Bile duct (tissue), 1 donor: ENCODE measurements around the genes FAM120AOS and PTPDC1.

DNA sequence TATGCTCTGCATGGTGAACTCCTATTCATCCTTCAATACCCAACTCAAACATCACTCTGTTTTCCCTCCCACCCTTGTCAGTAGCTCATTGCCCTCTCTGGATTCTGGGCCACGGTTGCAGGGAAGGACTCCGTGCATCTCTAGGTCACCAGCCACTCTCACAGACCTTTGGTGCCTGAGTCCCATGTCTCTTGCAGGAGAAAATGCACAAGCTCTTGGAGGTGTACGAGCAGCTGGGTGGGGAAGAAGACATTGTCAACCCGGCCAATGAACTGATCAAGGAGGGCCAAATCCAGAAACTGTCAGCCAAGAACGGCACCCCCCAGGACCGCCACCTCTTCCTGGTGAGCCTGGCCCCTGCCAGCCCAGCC lies 44.9 kb upstream of the SUSD3 start:
- PRO-cap, result no peak

DNA sequence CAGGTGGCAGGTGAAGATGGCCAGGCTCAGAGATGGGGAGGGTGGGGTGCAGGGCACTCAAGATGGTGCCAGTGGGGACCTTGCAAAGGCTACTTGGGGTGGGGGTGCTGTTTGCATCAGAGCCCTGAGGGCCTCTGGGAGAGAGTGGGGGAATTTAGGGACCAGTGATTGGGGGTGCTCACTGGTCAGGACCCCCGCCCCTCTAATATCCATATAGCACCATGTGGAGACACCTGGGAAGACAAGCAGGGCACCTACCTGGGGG lies 22.2 kb upstream of the SUSD3 start:
- PRO-cap, result no peak

GRCh38 chr9:93094390-93095168 lies 1.4 kb upstream of the CARD19 start:
- PRO-cap, result no peak

- PRO-cap, result no peak
Measured at GRCh38 chr9:93110873-93111705, 15.1 kb downstream of the CARD19 start.

GRCh38 chr9:93205489-93205875 lies 21.5 kb downstream of the WNK2 start:
- PRO-cap, result no peak

DNA sequence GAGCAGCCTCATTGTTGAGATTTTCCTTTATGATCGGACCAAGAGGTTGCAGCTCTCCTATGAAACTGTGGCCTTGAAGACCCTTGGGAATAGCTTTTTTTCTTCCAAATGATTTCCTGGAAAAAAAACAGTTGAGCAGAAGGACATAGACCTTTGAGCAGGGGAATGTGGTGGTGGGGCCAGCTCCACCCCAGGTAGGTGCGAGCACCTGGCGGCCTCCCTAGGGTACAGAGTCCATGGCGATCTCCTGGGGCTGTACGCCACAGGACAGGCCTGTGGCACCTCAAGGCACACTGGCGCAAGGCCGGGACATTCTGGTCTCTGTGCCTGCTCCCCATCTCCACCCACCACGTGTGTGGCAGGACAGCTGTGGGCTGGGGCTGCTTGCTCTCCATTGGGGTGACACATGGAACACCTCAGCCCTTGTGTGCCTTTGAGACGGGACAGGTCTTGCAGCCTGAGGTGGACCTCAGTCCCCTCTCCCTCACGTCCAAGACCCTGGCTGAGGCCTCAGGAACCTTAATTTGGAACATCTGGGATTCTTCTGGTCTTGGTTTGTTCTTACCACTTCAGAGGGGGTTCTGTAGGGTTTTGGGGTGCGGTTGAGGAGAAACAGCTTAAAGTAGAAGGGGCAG lies 25.2 kb downstream of the WNK2 start:
- PRO-cap, result no peak

DNA sequence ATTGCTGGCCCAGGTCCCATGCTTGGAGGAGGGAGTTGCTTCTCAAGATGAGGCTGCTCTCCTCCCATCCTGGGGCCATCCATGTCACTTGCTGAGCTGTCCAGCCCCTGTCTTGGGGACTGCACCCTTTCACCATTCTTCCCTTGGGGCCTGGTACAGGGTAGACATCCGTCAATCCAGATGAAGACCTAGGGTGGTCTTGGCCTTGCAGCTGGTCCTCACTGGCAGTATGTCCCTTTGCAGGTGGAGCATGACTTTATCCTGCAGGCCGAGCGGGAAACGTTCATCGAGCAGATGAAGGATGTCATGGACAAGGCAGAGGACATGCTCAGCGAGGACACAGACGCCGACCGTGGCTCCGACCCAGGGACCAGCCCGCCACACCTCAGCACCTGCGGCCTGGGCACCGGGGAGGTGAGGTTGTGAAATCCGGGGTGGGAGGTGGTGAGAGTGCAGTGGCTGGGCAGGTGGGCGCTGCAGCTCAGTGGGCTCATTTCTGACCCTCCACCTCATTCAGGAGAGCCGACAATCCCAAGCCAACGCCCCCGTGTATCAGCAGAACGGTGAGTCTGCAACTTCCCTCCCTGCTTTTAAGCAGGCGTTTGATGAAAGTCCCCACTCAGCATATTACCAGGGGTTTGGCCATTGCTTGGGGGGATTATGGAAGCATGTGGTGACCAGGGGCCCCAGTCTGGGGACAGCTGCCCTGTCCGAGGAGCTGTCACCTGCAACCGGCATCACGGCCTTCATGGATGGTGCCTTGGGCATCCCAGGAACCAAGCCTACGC lies 83.8 kb downstream of the WNK2 start:
- PRO-cap, result no peak

- PRO-cap, result no peak
Measured at GRCh38 chr9:93269811-93270640, 86.1 kb downstream of the WNK2 start.

GRCh38 chr9:93452843-93454055 lies at the start of gene FAM120AOS:
TSS of gene FAM120AOS (minus strand) at chr9:93453581.
- PRO-cap, result unidirectional peak, minus-strand start at chr9:93453096; bidirectional peak, plus-strand start at chr9:93453754, minus-strand start at chr9:93453548

DNA sequence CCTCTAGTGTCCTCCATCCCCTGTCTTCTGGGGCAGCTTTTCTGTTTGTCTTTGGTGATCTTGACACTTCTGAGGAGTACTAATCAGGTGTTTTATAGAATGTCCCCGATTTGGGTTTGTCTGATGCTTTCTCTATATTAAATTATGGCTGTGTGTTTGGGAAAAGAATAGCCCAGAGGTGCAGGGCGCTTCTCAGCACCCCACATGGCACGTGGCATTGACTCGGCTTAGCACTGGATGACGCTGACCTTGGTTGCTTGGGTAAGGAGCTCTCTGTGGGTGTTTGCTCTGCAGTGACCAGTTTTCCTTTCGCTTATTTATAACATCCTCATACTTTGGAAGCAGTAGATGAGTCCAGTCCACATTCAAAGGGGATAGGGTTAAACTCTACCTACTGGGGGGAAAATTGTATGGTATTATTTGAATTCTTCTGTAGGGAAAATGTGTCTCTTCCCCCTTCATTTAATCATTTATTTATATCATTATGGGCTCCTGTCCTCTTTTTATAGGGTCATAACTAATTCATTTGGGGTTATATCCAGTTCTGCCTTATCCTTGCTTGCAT lies 12.5 kb upstream of the FAM120AOS start:
- PRO-cap, result unidirectional peak, plus-strand start at position 331 of the sequence

- PRO-cap, result no peak
Measured at GRCh38 chr9:93556182-93556708, 20.1 kb upstream of the PHF2 start.

GRCh38 chr9:93577629-93578034 lies 1.2 kb downstream of the PHF2 start:
- PRO-cap, result no peak

- PRO-cap, result unidirectional peak, plus-strand start at chr9:94084478
Measured at GRCh38 chr9:94084181-94084909, at the start of gene PTPDC1. TSS of gene PTPDC1 (plus strand) at chr9:94084464.

- PRO-cap, result no peak
Measured at GRCh38 chr9:94094332-94094851, 10.1 kb downstream of the PTPDC1 start.

DNA sequence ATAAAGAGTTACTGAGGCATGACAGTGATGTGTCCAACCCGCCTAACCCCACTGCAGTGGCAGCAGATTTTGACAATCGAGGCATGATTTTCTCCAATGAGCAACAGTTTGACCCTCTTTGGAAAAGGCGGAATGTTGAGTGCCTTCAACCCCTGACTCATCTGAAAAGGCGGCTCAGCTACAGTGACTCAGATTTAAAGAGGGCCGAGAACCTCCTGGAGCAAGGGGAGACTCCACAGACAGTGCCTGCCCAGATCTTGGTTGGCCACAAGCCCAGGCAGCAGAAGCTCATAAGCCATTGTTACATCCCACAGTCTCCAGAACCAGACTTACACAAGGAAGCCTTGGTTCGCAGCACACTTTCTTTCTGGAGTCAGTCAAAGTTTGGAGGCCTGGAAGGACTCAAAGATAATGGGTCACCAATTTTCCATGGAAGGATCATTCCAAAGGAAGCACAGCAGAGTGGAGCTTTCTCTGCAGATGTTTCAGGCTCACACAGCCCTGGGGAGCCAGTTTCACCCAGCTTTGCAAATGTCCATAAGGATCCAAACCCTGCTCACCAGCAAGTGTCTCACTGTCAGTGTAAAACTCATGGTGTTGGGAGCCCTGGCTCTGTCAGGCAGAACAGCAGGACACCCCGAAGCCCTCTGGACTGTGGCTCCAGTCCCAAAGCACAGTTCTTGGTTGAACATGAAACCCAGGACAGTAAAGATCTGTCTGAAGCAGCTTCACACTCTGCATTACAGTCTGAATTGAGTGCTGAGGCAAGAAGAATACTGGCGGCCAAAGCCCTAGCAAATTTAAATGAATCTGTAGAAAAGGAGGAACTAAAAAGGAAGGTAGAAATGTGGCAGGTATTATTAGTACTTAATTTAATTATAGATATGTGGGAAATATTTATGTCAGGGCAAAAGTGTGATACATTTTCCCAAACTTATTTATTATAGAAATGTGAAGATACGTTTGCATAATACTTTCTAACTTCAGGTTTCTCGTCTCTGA lies 13.8 kb downstream of the PTPDC1 start:
- PRO-cap, result no peak

DNA sequence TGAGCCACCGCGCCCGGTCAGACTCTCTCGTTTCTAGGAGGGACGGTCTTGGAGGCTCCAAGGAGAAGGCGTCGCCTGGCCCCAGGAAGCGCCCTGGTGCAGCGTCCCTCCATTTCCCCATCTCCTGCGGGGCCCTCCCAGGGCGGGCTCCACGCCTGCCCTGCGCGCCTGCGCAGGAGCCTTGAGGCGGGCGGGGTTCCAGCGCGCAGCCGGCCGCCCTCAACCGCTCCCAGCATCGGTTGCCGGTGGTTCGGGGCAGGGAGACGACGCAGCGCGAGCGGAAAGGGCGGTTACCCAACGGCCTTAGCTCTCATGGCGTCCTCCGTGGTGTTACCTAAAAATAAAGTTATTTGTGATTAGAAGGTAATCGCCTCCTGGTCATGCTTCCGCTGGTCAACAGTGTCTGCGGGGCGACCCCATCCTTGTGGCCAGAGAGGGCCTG lies 3.9 kb upstream of the NUTM2F start:
- PRO-cap, result no peak

GRCh38 chr9:94455757-94456492 lies 81.6 kb downstream of the MFSD14B start:
- PRO-cap, result no peak

GRCh38 chr9:94541808-94542369 lies 51.7 kb downstream of the FBP2 start:
- PRO-cap, result no peak

DNA sequence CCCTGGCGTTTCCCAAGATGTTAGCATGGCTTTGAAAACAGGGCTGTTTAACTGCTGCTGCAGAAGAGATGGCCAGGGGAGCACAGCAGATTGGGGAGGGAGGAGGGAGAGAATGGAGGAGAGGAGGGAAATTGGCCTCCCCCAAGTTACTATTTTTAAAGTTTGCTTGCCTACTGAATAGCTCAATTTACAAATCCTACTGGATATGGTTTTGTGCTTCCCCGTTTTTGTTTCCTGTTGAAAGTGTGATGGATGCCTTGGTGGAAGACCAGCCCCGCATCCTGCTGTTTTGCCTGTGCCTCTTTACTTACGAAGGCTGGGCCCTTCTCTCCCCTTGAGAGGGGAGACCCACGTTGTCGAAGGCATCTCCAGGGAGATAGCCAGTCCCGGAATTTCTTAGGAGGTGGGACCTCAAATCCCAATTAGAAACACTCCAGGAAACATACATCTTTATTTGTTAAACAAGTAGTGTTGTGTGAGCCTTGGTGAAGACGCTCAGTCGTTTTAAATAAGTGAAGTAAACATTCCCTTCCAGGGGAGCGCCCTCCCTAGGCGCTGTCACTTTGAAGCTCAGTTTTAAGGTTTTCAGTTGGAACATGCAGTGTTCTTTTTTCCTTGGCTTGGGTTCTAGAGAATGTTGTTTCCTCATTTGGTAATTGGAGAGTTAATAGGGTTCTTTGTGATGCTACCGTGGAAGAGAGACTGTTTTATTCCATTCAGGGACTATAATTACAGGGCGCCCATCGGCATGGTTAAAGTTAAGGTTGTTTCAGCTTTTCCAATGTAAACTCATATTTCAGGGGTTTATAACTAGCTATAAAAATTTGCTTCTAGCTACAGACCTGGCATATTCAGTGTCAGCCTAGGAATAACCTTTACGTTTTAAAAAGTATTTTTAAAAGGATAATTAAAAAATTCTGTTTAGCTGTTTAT lies 98.8 kb downstream of the AOPEP start:
- PRO-cap, result no peak

GRCh38 chr9:94936431-94936838 lies 209.9 kb downstream of the AOPEP start:
- PRO-cap, result no peak